Hair follicular keratinocyte (primary cell): ENCODE measurements around the gene GTF2A1L.

GRCh38 chr2:47003958-47004709, 63.1 kb downstream of the TTC7A start:
- RAMPAGE, long total RNA = no peak

DNA sequence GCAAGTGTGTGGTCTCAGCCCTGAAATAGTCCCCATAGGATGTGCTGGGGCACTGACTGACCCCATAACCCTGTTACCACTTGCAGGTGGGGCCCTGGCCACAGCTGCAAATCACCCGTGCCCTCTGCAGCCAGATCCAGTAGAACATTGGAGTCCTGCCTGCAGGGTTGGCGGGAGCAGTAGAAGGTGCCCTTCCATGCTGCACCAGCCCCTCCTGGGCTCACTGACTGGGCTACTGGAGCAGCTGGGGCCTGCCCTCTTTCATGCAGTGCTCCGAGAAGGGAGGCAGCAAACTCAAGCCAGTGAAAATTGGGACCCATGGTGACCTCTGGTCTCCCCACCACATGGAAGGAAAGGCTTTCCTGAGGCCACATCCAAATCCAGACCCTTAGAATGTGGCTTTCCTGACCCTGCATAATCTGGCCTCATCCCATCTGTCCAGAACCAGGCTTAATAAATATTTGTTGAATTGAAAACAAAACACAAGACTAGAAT, 87.3 kb downstream of the TTC7A start:
- RAMPAGE, long total RNA = no peak

- RAMPAGE, long total RNA = no peak
These were observed 89.0 kb downstream of the STPG4 start for GRCh38 chr2:47066195-47066328.

DNA sequence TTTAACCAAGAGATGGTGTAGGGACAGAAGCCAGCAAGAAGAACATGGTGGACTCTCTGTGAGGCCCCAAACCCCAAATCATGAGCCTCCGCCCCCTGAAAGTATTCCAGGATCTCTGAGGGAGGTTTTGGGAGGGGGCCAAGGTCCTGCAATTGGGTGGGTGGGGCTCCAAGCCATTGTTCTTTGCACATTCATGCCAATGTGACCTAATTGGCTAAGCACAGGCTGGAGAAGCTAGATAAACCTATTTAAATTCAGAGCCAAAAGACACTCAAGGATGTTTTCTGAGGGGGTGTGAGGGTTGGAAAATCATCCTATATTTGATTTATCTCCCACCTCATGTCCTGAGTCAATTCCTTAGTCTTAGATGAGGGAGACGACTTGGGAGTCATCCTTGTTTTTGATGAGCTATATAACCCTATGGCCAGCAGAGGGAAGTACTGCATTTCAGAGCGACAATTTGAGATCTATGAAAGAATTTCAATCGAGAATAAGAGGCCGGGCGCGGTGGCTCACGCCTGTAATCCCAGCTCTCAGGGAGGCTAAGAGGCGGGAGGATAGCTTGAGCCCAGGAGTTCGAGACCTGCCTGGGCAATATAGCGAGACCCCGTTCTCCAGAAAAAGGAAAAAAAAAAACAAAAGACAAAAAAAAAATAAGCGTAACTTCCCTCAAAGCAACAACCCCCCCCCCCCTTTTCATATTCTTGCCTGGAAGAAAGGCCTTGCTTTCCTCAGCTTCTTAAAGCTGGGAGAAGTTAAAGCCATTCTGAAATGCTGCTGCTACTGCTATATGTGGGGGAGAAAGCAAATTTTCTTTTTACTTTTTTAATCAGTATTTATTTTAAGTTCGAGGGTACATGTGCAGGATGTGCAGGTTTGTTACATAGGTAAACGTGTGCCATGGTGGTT, 34.0 kb upstream of the EPCAM start:
- RAMPAGE, long total RNA = no peak

- RAMPAGE, long total RNA = no peak
These were observed 4.5 kb downstream of the EPCAM start for GRCh38 chr2:47373366-47374211.

DNA sequence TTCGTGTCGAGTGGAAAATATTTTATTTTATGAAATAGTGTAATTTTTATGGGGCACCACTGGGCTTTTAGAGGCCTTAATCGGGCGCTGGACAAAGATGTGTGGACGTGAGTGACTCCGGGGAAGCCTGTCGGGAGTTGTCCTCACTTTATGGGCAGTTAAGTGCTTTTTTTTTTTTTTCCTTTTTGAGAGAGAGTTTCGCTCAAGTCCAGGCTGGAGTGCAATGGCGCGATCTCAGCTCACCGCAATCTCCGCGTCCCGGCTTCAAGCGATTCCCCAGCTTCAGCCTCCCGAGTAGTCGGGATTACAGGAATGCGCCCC, 1.3 kb downstream of the MSH6 start:
- RAMPAGE, long total RNA = no peak

- RAMPAGE, long total RNA = no peak
These were observed 38.0 kb downstream of the FBXO11 start for GRCh38 chr2:47868269-47868766.

DNA sequence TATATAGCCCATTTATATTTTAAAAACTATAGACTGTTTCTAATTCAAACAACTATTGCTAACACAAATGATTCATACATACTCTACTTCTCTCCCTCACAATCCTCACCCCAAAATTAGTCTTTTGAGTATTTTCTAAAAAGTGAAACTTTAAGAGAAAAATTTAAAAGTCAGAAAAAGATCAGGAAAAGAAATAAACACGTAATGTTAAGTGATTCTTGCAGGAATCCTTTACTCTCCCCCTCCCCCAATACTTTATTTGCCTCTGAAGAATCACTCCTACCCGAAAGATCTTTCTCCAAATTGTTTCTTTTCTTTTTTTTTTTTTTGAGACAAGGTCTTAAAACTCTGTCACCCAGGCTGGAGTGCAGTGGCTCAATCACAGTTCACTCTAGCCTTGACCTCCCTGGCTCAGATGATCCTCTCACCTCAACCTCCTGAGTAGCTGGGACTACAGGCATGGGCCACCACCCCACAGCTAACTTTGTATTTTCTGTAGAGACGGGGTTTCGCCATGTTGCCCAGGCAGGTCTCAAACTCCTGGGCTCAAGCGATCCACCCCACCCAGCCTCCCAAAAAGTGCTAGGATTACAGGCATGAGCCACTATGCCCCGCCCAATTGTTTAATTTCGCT, 10.2 kb downstream of the FBXO11 start:
- RAMPAGE, long total RNA = no peak

GRCh38 chr2:47897080-47897756, 9.1 kb downstream of the FBXO11 start:
- RAMPAGE, long total RNA = no peak

DNA sequence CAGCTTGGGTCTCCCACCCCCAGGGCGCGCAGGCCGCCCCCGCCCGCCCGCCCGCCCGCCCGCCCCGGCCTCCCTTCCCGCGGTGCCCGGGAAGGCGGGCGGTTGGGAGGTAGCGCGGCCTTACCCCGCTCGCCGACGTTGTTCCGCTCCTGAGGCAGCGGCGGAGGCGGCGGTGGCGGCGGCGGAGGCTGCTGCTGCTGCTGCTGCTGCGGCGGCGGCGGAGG, 1.0 kb downstream of the FBXO11 start:
- RAMPAGE, long total RNA = no peak

DNA sequence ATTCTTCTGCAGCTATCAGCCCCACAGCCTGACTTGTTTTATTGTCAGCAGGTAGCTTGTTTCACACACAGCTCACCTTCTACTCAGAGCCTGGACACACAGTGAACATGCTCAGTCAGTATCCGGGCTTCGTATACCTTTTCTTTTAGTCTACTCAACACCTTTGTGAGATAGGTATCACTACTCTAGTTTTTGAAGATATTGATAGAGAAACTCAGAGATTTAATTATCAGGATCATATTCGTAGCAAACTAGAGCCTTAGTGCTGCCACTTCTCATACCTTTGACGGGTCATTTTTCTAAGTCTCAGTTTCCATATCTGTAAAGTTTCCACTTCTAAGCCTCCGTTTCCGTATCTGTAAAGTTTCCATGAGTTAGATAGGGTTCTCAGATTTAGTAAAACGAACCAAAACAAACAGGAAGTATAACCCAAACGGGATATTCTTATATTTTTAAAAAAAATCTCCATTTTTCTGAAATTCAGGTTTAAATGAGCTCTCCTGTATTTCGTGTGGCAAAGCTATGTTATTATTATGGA, 1.0 kb upstream of the FOXN2 start:
- RAMPAGE, long total RNA = no peak

- RAMPAGE, long total RNA = no peak
These were observed 38.6 kb downstream of the FOXN2 start for GRCh38 chr2:48353186-48353458.

DNA sequence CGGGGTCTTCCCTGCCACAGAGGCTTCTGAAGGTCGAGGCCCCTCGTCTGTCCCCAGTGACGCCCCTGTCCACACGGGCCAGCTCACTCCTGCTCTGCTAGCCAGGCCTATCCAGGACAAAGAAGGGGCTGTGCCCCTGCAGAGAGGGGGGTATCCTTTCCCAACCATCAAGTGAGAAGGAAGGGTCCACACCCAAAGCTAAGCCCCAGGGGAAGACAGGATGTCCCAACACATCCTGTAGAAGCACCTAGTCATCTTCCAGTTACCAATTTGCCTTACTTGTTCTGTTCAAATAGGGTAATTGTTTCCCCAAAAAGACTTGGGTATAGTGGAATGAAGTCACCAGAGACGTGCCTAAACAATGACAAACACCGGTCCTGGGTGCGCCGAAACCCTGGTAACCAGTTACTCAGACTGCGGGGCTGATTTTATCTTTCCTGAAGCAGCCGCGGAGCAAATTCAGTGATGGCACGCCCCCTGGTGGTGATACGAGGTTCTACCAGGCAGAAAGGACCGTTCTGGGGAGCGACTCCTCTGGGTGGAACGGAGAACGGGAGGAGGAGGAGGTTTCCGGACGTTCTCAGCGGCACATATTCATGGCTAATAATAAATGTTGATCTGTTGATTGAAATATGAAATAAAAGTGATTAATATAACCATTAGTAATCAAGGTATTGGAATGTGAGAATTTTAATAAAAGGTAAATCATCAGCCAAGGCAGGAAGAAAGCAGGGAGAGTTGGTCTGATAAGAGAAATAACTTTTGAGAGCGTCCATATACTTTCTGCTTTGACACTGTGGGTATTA, 19.9 kb upstream of the PPP1R21 start:
- RAMPAGE, long total RNA = no peak

DNA sequence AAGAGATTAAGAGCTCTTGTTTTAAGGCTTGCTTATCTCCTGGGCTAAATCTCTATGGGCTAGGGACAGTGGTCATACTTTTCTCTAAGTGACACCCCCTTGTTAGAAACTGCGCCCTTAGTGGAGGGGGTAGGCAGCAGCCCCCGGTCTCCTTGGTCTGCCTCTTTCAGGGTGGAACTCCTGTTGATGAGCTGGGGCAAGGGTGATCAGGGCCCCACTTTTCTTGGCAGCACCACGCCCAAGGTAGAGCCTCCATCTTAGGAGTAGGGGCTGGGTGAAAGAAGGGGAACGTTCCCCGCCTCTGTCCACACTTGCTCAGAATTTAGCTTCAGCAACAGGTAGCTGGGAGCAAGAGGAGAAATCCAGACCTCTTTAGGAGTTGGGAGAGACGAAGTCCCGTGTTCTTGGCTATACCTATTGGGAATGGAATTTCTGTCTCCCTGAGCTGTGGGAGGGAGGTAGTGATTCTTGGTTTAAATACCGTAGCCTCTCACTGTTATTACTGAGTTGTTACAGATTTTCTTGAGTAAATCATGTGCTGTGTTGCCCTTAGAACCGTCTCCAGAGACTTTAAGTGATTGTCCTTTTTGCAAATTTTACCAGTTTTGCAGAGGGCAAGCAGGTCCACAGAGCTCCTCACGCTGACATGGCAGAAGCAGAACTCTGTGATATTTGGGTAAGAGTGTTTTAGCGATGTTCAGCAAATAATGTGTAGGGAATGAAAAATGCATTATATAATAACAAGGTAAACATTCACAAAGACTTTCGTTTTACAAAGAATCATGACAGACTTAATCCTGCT, 38.5 kb downstream of the PPP1R21 start:
- RAMPAGE, long total RNA = no peak

GRCh38 chr2:48617521-48617958, at the start of gene GTF2A1L:
Gene GTF2A1L, plus strand, starts transcription at chr2:48617856.
- RAMPAGE, long total RNA = no peak

GRCh38 chr2:50720597-50721011, 311.3 kb downstream of the NRXN1 start:
- RAMPAGE, long total RNA = no peak

GRCh38 chr2:53259054-53259599, 508.5 kb upstream of the CHAC2 start:
- RAMPAGE, long total RNA = no peak

- RAMPAGE, long total RNA = no peak
These were observed 414.1 kb upstream of the CHAC2 start for GRCh38 chr2:53353475-53353854.

- RAMPAGE, long total RNA = no peak
These were observed 53.2 kb upstream of the GPR75 start for GRCh38 chr2:53912731-53913589.

DNA sequence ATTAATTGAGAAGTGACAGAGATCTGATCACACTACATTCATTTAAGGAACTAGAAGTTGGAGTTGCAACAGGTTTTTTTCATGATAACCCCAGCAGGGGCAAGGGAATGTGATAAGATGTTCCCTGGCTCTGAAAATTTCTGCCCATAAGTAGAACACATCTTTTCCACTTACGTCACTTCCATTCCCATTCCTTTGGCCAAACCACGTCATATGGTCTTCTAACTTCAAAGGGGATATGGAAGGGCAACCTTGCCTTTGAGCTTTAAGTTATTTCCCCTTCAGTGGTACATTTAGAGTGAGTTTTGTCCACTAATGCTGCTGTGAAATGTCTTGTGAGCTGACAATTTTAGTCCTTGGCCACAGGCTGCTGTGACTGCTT, 29.7 kb downstream of the ACYP2 start:
- RAMPAGE, long total RNA = no peak